GM23248 (cell line): ENCODE measurements around the genes KY, MSL2, STAG1, SOX14 and CLDN18.

- RAMPAGE, long total RNA: no peak
Measured at GRCh38 chr3:133576268-133576732, 2.8 kb downstream of the CDV3 start.

DNA sequence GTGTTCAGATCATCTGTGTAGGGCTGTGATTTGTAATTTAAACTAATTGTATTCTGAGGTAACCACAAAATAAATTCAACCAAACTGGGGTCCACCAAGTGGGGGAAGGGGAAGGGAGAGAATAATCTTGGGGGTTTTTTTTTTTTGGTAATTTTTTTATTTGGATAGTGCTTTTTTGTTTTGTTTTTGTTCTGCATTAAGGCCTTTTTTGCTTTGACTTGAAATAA lies 15.1 kb downstream of the CDV3 start:
- RAMPAGE, long total RNA: no peak

DNA sequence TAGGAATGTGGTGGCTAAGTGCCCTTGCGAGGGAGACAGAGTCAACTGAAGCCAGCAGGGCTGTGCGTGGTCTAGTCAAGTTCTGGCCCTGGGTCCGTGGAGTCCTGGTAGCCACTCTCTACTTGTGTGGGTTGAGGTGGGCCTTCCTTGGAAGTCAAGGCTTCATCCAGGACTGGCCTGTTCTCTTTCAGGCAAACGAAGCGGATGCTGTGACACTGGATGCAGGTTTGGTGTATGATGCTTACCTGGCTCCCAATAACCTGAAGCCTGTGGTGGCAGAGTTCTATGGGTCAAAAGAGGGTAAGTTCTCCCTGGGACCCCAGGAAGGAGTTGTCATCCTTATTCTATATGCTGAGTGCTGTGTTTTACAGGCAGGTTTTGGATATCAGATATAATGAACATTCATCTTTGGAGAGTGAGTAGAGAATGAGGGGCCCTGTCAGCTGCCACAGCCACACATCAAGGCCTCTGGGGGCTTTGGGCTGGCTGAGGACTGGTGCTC lies 7.3 kb downstream of the TF start:
- RAMPAGE, long total RNA: no peak

GRCh38 chr3:133806152-133806928 lies 725 bp downstream of the SRPRB start:
- RAMPAGE, long total RNA: no peak

DNA sequence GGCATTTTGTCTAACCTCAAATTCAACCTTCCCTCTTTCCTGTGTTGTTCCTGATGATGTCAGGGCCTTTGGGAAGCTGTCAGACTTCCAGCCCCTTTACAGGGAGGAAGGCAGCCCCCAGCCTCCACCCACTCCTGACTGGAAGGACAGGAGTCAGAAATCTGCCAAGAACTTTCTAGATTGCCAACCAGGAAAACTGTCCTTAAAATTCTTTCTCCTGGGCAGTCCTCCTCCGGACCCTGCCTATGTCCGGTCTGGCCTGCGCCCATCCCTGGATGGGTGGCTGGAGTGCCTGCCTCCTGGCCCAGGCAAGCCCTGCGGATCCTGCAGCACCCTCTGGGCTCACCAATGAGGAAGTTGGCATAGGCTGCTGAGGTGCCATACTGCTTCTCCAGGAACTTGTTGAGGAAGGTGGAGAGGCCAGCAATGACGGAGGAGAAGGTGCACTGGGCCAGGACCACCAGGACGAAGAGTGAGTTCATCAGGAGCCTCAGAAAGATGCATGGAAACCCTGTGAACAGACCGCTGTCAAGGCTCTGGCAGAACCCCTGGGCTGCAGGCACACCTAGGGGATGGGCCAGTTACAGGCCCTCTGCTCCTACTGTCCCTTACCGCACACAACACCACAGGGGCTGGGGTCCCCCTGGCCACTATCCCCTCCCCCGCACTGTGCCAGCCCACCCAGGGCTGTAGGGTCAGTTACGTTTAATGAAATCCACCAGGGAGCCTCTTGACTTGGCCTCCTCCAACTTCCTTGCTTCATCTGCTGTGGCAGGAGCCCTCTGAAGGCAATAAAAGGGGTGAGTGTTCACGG lies 52.7 kb upstream of the RAB6B start:
- RAMPAGE, long total RNA: no peak

GRCh38 chr3:133968202-133969121 lies 61.3 kb downstream of the SLCO2A1 start:
- RAMPAGE, long total RNA: no peak

DNA sequence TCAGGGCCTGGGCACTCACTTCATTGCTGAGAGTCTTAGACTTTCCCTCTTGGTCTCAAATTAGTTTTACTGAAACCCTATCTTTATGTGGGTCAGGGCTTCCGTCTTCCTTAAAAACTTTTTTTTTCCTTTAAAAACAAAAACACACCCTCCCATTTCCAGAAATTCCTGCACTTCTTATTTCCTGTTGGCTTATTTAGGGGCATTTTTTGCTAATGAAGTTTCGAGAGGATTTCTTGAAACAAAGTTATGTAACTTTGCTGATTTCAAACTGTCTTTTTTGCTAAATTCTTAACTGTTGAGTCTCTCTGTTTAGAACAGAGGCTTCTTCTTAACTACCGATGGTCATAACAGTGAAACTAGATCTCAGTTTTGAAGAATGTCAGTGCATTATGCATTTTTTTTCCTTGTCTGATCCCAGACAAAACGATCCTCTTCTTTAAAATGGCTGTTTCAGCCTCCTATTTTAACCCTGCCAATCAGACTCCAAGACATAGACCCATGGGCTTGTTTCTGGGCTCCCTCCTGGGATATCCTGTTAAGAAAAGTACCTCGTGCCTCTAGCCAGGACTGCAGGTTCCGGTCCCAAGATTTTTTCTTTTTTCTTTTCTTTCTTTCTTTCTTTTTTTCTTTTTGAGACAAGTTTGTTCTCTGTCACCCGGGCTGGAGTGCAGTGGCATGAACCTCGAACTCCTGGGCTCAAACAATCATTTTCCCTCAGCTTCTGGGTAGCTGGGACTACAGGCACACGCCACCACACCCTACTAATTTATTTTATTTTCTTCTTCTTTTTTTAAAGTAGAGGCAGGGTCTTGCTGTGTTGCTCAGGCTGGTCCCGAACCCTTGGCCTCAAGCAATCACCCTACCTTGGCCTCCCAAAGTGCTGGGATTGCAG lies 23.2 kb downstream of the ANAPC13 start:
- RAMPAGE, long total RNA: no peak

- RAMPAGE, long total RNA: no peak
Measured at GRCh38 chr3:134463760-134464791, 21.7 kb downstream of the ANAPC13 start.

DNA sequence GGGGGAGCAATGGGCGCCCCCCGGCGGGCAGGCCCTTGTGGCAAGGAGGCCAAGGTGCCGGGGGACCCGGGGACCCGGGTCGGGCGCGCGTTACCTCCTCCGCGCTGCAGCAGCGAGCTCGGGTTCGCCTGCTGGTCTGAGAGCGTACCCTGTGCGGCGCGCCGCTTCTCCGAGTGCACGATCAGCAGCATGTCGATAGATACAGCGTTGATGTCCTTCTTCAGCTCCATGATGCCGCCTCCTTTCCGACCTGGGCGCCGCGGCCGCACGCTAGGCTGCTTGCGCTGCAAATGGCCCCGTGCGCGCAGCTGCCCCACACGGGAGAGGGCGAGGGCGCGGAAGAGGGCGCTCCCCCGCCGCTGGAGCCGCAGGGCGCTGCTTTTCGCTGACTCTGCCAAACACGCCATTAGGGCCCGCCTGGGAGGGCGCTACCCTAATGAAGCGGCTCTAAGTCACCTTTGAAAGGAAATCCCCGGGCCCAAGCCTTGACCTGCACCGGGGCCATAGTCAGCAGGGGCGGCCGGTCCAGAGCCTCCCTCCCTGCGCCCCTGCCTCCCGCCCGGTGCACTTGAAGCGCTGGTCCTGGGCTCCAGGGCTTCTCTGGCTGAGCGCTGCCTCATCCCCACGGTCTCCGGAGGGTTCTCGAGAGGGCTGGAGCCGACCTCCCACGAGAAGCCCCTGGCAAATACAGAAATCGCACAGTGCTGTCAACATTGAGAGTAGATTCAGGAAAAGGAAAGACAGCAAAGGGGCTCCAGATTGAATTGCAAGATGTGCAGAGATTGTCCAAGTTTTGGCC lies at the start of gene KY:
KY (minus strand) TSS at position 292 of the 799 bp plus-strand sequence.
- RAMPAGE, long total RNA: no peak

DNA sequence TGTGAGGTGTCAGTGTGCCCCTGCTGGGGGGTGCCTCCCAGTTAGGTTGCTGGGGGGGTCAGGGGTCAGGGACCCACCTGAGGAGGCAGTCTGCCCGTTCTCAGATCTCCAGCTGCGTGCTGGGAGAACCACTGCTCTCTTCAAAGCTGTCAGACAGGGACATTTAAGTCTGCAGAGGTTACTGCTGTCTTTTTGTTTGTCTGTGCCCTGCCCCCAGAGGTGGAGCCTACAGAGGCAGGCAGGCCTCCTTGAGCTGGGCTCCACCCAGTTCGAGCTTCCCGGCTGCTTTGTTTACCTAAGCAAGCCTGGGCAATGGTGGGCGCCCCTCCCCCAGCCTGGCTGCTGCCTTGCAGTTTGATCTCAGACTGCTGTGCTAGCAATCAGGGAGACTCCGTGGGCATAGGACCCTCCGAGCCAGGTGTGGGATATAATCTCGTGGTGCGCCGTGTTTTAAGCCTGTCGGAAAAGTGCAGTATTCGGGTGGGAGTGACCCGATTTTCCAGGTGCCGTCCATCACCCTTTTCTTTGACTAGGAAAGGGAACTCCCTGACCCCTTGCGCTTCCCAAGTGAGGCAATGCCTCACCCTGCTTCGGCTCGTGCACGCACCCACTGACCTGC lies 462.5 kb downstream of the EPHB1 start:
- RAMPAGE, long total RNA: no peak

GRCh38 chr3:136070679-136071223 lies 105.2 kb downstream of the PPP2R3A start:
- RAMPAGE, long total RNA: no peak

DNA sequence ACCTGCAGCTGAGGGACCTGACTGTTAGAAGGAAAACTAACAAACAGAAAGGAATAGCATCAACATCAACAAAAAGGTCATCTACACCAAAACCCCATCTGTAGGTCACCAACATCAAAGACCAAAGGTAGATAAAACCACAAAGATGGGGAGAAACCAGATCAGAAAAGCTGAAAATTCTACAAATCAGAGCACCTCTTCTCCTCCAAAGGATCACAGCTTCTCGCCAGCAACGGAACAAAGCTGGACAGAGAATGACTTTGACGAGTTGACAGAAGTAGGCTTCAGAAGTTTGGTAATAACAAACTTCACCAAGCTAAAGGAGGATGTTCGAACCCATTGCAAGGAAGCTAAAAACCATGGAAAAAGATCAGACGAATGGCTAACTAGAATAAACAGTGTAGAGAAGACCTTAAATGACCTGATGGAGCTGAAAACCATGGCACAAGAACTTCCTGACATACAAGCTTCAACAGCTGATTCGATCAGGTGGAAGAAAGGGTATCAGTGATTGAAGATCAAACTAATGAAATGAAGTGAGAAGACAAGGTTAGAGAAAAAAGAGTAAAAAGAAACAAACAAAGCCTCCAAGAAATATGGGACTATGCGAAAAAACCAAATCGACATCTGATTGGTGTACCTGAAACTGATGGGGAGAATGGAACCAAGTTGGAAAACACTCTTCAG lies 69.1 kb downstream of the MSL2 start:
- RAMPAGE, long total RNA: no peak

DNA sequence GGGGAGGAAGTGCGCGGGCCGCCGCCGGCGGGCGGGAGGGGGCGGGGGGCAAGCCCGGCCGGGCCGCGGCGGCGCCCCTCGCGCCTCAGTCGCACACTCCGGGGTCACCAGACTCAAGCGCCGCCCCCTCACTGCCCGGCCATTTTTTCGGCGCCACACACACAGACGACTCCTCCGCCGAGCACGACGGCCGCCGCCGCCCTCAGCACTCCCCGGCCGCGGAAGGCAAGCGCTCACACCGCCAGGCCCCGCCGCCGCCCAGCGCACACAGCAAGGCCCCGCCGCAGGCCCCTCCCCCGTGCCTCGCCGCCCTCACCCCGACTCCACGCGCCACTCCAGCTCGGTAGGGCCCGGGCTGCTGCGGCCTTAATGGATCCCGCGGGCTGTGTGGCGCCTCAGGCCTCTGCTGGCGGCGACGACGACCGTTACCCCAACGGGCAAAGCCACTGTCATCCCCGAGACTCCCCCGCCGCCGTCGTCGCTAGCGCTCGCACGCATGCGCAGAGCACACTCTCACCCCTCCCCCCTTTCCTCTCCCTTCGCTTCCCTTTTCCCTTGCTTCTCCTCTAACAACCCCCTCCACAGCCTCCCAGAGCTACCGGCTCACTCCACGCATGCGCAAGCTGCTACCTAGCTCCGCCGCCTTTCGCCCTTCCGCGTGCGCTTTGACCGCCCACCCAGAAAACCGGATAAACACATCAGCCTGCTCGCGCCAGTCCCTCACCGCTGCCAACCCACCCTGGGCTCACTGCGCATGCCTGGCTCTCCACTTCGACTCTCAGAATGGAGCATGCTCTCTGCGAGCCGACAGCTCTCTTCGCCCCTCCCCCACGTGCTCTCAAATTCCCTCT lies at the start of gene MSL2:
MSL2 (minus strand) TSS at position 502 of the 851 bp plus-strand sequence.
- RAMPAGE, long total RNA: no peak

DNA sequence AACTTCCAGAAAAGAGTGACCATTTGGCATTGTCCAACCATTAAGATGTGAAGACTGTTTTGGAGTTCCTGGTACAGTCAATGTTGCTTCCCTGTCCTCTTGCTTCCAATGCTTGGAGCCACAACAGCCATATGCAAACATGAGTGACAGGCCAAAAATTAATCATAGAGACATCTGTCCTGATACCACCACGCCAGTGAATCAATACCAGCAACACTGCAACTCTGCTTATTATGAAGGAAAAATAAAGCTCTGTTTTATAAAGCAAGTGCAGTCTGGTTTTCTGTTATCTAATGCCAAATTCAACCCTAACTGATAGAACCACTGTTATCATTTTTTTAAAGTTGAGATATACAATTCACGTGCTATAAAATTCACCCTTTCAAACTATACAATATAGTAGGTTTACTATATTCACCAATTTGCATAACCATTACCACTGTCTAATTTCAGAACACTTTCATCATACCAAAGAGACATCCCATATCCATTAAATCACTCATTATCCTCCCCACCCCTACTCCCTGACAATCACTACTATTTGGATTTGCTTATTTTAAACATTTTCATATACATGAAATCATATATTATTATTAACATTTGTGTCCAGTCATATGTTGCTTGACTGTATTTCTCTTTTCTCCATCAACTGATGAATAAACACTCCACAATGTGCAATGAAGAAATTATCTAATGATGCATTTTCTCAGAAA lies 76.8 kb downstream of the STAG1 start:
- RAMPAGE, long total RNA: no peak

DNA sequence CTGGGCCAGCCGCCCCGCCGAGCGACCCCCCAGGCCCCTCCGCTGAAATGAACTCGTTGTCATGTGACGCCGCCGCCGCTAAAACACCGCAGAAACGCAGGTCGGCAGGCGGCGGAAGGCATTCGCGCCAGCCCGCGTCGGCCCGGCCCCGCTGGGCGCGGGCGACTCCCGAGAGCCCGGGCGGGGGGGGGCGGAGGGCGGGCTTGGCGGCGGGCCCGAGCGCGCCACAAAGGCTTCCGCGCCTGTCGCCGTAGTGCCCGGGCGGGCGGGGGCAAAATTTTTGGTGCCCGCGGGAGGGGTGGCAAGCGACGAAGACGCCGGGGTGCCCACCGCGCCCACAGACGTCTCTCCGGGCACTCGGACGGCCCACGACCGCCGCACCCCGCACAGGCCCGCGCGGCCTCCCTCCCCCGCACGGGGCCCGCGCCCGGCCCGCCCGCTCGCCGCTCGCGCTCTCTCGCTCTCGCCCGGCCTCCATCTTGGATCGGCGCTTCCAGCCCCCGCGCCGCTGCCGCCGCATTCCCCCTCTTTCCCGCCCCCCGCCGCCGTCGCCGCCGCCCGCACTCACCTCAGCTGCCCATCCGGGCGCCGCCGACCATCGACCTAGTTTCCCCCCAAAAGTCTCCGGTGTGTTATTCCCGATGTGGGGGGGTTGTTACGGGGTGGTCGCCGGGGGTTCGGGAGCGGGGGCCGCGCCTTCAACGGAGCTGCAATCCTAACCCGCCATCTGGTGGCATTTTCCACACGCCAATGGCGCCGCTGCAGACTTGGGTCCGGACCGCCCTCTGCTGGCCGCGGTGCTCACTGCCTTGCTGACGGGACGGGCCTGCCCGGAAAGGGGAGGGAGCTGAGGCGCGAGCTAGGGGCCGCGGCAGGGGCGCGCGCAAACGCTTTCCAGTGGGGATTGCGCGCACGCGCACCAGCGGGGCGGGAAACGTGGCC lies at the start of gene STAG1:
STAG1 (minus strand) TSS at position 752 of the 942 bp plus-strand sequence.
- RAMPAGE, long total RNA: start-site peak on the minus strand centred at position 743 of the sequence, 37 bp wide, 121 and 27 reads in 2 replicates

- RAMPAGE, long total RNA: no peak
Measured at GRCh38 chr3:136752569-136753840, 827 bp upstream of the STAG1 start.

DNA sequence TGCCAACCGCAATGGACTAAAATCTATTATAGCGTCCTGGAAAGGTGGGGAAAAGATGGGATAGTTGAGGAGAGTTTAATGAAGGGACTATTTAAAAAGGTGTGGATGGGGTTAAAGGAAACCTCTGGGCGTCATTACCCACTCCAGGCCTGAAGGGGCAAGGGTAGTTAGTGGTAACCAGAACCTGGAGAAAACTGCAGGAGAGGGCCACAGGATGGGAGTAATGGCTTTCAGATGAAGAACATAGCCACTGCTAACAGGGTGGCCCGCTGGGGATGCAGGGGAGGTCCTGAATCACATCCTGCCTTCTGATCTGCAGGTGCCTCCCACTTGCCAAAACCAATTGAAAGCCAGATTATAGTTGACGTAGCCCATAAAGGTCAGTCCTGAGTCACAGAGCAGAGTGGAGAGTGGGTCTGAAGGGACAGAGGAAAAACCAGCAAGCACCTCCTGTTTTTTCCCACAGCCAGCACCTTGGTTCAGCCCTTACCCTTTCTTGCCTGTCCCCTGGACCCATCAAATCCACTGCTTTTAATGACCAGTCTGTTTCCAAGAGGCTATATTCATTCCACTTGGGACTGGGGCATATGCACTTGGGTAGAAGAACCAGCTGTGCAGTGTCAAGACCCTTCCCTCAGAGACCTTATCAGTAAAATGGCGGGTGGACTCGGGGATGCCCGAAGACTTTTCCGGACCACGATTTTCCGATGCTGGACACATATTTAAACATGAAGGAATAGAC lies 695 bp upstream of the SLC35G2 start:
- RAMPAGE, long total RNA: no peak

GRCh38 chr3:136932262-136932822 lies 25.4 kb upstream of the IL20RB start:
- RAMPAGE, long total RNA: no peak

- RAMPAGE, long total RNA: no peak
Measured at GRCh38 chr3:137763885-137764416, at the start of gene SOX14. Gene SOX14, plus strand, starts transcription at chr3:137764315.

DNA sequence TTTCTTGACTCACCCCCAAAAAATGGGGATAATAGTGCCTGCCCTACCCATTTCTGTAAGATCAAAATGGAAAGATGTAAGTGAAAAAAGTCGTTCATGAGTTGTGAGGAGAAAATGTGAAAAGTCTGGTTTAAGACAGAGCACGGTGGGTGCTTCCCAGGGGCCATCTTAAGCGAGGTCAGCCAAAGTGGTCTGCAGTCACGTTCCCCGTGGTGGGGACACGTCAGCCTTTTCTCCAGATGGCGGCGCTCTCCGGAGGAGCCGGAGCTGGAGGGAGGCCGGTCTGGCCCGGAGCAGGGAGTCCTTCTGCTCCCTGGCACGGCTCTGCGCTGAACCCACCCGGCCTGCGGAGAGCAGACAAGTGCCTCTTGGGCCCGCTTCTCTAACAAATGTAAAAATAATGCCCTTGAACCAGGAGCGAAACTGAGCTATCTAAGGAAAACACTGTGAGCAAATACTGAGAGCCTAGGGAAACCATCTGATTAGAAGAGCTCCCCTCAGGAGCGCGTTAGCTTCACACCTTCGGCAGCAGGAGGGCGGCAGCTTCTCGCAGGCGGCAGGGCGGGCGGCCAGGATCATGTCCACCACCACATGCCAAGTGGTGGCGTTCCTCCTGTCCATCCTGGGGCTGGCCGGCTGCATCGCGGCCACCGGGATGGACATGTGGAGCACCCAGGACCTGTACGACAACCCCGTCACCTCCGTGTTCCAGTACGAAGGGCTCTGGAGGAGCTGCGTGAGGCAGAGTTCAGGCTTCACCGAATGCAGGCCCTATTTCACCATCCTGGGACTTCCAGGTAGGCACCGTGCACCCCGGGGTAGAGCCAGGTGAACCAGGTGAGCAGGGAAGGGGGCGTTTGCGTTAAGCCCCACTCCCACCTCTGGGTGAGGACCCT lies at the start of gene CLDN18:
CLDN18 (plus strand) TSS at position 517 of the 896 bp plus-strand sequence.
- RAMPAGE, long total RNA: no peak